Mononuclear cell (primary cell): Measurements from ENCODE around the genes TNNI2 and TSSC4.

GRCh38 chr11:1764290-1764851, 644 bp upstream of the CTSD start:
- RRBS, result 4% methylated on average over 1 of the region's 22 CpGs

DNA sequence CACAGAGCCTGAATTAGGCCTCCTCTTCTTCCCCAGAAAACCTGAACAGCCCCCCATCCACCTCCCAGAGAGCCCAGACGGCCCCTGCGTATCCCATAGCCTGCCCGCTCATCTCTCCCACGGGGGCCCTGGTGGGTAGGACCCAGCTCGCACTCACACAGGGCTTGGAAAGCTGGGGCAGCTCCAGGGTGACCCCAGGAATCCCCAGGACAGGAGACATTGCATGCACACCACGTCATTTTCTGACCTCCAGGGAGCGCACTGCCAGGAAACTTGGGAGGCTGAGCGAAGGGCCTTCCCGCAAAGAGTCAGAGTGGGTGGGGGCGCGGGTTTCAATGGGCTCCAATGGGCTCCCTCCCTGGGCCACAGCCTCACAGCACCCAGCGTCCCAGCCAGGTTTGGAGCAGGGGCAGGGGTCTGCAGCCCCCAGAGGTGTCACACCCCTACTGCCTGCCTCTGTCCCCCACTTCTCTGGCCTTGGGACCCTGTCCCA, 8.2 kb upstream of the SYT8 start:
- RRBS, result no CpG with 5 or more reads among the region's 12 CpGs

- RRBS, result 94% methylated on average over 3 of the region's 28 CpGs
These were observed at the start of gene TNNI2 for GRCh38 chr11:1838569-1839079. TNNI2 (plus strand) TSS chr11:1838981.

- RRBS, result no CpG with 5 or more reads among the region's 12 CpGs
These were observed 19.1 kb downstream of the PRR33 start for GRCh38 chr11:1872591-1872913.

DNA sequence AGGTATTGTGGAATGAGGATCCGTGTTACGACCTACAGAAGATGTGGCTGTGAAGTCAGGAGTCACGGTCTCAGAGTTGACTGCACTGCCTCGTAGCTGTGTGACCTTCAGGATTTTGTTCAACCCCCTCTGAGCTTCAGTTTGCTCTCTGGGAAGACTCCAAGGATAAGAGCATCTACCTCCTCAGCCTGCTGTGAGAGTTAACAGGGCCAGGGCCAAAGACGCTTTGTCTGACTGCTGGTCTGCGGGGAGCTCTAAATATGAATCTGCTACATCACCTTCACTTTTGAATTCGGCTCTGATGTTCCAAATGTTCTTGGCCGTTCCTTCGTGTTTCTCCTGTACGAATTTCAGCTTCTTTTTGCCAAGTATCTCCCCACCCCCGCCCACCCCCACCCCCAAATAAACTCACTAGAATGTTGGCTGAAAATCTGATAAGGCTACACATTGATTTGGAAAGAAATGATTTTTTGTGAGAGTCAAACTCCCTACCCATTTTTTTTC, 11.5 kb upstream of the TNNT3 start:
- RRBS, result no CpG with 5 or more reads among the region's 11 CpGs

DNA sequence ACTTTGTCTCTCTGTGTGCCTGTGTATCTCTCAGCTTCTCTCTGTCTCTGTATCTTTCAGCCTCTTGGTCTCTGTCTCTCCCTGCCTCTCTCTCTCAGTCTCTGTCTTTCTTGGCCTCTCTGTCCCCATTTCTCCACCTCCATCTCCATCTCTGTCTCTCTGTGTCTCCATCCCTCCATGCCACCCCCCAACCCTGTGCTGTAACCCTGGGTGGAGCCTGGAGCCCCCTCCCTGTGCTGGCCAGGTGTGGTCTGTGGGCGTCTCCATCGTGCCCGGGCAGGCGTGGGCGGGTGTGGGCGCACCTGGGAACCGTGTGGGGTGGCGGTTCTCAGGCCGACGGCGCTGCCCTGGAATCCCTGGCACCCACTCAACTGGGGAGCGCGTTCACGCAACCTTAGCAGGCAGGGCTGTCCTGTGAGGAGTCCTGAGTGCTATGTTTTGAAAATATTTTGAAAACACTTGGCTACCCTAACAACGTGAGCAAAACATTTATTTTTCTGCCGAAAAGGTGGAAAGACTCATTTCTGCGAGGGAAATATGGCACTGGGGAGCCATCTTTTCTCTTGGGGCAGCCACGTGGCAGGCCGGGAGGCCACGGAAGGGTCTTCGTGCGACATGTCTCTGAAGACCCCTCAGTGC, 4.7 kb downstream of the TNNT3 start:
- RRBS, result 98% methylated on average over 4 of the region's 22 CpGs

DNA sequence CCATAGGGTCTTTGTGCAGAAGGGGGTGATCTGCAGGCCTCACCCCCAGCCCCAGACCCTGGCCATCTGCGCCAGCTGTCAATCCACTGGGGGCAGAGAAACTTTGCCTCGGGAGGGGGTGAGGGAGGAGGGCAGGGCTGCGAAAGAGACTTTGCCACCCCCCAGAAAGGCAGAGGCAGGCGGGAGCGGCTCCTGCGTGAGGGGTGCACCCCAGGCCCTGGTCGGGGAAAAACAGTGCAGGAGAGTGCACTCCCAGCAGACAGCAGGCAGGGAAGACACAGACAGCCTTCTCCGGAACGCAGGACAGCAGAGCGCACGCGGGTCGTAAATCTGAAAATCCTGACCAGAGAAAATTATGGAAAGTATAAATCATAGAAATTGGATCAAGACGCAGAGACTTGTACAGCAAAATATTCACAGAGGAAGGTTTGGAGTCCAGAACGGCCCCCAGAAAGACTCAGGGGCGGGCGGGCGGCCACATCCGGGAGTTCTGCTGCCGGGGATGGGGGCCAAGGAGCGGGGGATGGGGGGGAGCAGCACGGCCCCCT, 8.1 kb upstream of the MRPL23 start:
- RRBS, result no CpG with 5 or more reads among the region's 22 CpGs

GRCh38 chr11:1967914-1968275, 20.8 kb downstream of the MRPL23 start:
- RRBS, result 90% methylated on average over 4 of the region's 14 CpGs

DNA sequence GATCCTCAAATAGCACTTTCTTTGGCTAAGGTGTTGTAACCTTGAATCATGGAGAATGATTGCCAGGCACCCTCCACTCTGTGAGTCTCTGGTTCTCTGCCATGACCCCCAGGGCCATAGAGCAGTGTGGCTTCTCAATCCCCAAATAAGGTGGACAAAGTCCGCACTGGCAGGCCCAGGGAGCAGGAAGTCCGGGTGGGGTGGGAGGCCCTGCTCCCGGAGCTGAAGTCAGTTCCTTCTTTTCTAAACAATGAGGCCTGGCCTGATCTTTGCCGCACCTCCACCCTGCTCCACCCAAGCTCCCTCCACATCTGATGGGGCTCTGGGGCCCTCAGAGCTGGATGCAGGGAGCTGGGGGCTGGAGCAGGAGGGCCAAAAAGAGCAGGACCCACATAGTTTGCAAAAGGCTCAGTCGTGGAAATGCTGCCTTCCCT, 36.6 kb downstream of the IGF2 start:
- RRBS, result no CpG with 5 or more reads among the region's 5 CpGs

GRCh38 chr11:2136976-2137583, 2.1 kb downstream of the IGF2 start:
- RRBS, result 6% methylated on average over 5 of the region's 18 CpGs

DNA sequence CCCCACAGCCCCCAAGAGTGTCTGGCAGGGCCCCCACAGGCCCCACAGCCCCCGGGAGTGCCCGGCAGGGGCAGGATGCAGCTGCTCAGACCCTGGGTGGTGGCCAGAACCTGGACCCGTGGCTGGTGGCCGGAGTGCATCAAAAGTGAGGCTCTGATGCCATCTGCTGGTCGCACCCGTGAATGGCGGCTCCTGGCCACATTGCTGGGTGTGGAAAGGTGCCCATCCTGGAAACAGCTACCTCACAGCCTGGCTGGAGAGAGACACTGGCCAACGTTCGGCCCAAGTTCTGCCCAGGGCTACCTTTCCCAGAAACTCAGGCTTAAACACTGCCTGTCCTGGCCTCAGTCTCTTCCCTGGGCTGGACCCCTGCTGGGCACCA, 4.5 kb downstream of the INS start:
- RRBS, result 4% methylated on average over 3 of the region's 9 CpGs

DNA sequence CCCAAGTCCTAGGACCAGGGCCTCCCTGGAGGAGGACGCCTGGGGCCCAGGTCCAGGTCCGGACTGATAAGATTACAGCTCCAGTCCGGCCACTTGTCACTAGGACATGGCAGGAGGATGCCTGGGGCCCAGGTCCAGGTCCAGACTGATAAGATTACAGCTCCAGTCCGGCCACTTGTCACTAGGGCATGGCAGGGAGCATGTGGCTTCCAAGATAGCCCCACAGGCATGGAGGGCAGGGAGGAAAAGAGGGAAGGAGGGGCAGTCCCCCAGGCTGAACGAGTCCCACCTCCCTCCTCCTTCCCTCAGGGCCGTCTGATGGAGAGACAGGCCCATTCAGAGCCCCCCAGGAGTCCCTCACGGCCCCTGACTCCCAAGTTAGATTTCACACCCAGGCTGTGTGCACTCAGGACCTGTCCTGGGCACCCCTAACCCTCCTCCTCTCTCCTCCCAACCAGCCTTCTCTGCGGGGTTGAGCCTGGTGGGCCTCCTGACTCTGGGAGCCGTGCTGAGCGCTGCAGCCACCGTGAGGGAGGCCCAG, 1.9 kb downstream of the TSPAN32 start:
- RRBS, result 13% methylated on average over 2 of the region's 11 CpGs

DNA sequence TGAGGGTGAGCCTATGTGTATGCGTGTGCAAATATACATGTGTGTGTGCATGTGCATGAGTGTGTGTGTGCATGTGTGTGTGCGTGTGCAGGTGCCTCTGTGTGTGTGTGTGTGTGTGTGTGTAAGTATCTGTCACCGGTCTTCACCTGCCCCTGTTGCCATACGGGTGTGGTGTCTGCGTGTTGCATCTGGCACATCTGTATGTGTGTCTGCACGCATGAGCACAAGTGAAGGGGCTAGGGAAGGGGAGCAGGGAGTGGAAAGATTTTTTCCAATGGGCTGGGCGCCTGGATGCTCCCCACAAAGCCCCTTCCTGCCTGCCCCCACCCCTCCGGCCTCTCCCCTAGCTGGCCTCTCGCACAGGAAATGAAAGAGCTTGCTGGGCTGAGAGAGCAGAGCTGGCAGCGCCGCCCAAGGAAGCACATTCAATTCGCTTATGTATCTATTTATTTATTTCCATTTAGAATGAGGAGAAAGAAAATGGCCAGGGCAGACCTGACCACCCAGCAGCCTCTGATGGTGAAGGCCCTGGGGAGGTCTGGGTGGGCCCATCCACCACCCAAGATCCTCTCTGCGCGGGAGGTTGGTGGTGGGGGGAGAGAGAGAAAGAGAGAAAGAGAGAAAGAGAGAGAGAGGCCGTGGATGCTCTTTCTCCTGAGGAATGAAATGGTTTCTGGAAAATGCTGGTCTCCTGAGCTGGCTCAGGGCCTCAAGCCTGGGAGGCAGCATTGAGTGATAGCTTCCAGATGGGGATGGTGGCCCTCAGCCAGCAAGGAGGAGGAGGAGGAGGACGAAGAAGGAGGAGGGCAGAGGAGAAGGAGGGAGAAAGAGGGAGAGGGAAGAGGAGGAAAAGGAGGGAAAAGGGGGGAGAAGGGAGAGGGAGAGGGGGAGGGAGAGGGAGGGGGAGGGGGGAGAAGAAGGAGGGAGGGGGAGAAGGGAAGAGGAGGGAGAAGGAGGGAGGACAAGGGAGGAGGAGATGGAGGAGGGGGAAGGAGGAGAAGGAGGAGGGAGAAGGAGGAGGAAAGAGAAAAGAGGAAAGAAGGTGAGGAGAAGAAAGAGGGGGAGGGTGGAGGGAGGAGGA, 4.5 kb downstream of the TSPAN32 start:
- RRBS, result no CpG with 5 or more reads among the region's 16 CpGs

DNA sequence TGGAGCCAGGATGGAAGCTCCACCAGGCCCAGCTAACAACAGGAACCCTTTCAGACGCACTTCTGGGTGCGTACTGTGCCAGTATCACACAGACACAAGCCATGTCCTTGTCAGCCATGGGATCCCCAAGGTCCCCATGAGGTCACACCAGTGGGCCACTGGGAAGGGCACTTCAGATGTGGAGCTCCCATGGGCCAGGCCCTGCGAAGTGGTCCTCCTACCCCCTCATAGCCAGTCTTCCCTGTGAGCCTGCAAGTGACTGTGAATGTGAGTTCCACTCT, 2.4 kb upstream of the CD81 start:
- RRBS, result no CpG with 5 or more reads among the region's 3 CpGs

- RRBS, result 3% methylated on average over 35 of the region's 81 CpGs
These were observed at the start of gene TSSC4 for GRCh38 chr11:2399996-2400883. TSSC4 (plus strand) TSS chr11:2400750.

DNA sequence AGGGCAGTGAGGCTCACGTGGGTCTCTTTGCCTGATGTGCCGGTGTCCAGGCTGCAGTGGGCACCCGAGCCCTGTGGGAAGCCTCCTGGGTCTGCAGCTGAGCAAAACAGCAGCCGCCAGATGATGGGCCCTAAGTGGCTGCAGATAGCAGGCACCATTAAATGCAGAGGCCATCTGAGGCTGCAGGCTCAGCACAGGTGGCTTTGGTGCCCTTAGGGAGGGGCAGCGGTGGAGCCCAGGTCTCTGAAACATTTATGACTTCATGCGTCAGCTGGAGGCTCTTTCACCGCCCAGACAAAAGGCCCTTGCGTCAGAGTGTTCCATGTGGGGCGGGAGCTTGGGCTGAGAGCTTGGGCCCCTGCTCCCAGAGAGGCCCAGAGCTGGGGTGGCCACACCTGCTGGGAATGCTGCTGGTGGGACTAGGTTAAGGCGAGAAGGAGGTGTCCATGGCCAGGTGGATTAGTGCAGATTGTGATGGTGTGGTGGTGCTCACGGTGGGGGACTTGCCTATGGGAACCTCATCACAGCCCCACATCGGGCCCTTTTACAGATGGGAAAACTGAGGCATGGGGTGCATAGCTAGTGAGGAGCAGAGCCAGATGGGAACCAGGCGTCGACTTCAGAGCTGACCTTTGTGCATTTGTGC, 29.7 kb downstream of the KCNQ1 start:
- RRBS, result 100% methylated on average over 2 of the region's 14 CpGs

DNA sequence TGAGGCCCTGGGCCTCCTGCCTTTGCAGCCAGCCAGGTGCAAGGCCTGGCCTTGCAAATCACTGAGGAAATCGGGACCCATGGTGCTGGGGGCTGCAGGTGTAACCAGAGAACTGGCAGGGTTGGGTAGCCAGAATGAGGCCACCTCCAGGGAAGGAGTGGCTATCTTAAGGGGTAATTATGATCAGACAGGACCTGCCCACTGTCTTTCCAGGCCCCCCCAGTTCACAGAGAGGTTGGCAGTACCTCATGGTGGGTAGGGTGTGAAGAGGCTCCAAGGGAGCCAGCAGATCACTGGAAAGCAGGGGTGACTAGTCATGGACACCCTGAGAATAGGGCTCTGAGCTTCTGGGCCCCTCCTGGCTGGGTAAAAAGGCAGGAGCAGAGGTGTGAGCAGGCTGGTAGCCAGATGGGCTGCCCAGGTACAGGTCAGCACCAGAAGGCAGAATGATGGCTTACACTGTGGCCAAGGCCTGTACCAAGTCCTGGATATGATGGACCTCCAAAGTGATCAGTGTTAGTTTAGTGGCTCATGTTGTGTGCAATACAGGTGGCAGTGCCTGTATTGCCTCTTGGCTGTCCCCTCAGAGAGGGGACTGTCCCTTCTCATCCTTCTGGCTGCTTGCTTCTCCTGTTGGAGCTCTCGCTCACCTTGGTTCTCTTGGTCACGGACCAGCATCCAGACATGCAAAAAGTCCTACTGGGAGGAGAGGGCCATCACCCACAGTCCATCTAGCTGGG, 218.3 kb downstream of the KCNQ1 start:
- RRBS, result no CpG with 5 or more reads among the region's 3 CpGs

- RRBS, result 17% methylated on average over 15 of the region's 43 CpGs
These were observed 184.6 kb downstream of the CDKN1C start for GRCh38 chr11:2700562-2701704.

DNA sequence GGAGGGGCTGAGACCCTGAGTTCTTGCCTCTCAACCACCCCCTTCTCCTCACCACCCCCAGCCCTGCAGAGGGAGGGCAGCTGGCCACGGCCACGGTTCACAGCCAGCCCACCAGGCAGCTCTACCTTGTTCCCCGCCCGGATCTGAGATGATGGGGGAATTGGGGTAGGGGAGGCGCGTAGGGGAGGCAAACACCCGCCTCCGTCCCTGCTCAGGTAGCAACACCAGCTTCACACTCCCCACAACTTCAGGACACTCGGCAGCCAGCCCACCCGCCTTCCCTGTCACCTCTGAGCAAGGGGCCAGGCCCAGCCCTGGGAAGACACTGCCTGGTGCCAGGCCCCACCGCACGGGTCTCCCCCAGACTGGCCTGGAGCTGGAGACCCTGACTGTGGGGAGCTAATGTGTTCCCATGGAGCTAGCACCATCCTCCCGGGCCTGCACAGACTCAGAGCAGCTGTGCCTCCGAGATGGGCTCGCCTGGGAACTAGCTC, 109.4 kb downstream of the CDKN1C start:
- RRBS, result no CpG with 5 or more reads among the region's 15 CpGs

DNA sequence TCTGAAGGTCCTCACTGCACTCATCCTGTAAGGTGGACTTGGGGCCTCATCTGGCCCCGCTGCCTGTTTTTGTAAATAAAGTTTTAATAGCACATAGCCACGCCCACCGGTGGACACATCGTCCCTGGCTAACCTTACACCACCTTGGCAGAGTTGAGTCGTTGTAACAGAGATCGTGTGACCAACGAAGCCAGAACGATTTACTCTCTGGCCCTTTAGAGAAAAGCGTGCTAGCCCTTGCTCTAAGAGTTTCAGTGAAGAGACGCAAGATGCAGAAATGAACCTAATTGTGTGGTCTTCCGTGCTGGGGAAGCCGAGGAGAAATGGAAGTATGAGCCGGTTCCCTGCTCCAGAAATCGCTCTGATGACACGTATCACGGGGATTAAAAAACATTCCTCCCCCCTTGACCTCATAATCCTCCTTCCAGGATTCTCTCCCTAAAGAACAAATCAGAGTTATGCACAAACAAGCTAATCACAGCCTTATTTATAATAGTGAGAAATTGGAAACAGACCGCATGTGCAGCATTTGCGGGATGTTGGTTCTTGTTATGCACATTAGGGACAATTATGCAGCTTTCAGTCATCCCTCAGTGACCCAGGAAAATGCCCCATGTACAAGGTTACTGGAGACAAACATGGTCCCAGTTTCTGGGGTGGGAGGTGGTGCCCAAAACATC, 80.0 kb downstream of the CDKN1C start:
- RRBS, result no CpG with 5 or more reads among the region's 18 CpGs